Measurements from ENCODE around the genes COL19A1, COL9A1, SMAP1, KHDC3L and MTO1.

DNA sequence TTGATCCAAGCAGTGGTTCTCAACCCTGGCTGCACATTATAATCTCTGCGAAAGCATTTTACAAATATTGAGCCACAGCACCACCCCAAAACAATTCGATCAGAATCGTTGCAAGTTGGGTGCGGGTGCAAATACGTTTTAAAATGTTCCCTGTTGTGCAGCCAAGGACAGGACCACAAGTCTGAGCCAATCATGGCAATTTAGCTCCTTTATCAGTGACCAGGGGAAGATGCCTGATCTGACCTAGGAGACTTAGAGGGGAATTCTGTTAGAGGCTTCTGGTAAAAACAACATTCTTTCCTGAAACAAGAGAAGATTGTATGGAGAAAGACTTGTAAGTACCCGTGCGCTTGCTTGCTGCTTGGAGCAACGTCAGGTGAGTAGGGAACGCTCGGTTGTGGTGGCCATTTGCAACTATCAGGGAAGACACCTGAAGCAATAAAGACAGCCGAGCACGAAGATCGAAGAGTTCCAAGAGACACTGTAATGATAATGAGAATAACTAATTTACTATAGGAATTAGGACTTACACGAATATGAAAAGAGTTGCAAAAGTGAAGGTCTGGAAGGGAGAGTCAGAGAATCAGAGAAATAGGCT lies 25.8 kb downstream of the PTP4A1 start:
- PRO-cap: unidirectional peak, plus-strand start at position 93 of the sequence; bidirectional peak, plus-strand start at position 375 of the sequence, minus-strand start at position 412 of the sequence

DNA sequence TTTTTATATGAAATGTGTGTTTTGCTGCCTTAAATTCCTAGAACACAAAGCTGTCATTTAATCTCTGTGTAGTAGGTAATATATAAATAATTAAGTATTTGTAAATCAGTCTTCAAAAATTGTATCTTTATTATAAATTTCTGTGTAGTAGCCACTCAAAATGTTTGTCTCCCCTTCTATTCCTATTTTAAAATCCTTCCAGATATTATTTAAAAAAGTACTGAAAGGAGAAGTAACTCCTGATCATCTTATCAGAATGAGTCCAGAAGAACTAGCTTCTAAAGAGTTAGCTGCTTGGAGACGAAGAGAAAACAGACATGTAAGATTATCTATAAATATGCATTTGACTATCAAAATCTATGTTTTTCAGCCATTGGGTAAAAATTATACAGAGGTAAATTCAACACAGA lies 64.6 kb downstream of the PHF3 start:
- PRO-cap: no peak

GRCh38 chr6:63711887-63712791 lies 76.5 kb downstream of the PHF3 start:
- PRO-cap: no peak

DNA sequence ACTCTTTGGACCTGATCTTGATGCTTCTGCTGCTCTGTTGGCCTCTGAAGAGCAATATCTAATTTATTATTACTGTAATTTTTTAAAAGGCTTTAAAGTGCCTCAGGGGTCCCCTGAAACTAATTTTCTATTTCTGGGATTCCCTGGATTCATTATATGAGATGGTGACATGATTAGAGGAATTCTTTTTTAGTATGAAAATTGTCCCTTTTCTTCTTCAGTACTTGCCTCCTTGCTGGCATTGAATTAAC lies 4.2 kb downstream of the ZC3H11C start:
- PRO-cap: no peak

GRCh38 chr6:67882145-67882910 lies 752.8 kb upstream of the ADGRB3 start:
- PRO-cap: no peak

DNA sequence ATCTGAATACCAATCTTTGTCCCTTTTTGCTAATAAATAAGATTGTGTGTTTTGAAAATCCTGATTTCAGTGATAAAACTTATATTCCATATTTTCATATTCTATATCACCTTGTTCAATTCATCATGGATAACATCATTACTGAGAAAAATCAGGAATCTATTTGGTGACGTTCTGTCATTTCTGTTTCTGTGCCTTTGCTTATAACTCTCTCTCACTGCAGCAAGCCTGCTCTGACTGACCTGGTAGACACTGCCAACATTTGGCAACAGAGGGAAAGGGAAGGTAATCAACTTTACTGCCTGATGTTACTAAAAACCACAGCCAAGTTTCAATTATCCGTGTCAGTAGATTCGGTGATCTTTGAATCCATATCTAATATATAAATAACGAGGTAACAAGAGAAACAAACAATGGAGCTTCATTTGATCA lies 502.0 kb downstream of the LMBRD1 start:
- PRO-cap: no peak

DNA sequence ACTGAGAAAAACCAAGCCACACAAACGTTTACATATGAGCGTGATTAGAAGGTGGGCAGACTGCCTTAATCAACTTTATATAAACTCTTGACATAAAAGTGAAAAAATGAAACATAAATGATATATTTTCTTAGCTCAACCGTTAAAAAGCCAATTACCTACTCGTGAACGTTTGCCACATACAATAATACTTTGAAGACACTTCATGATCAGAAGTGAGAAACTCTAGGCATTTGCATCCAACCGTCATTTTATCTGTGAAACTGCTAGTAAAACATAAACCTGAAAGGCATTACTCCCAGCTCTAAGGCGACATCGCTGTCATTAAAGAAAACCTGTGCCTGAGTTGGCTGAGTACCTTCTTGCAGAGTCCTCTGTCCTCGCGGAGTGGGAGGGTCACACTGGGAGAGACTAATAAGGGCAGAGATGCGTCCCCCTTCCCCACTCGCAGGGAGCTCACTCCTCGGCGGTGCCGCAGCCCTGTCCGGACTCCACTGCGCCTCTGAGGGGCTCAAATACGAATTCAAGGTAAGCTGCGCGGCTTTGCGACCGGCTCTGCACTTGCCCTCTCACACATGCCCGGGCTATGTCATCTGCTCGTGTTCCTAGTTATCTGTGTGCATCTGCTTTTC lies at the start of gene COL19A1:
Gene COL19A1 (plus strand): TSS at position 444 of the 632 bp plus-strand sequence.
- PRO-cap: no peak

DNA sequence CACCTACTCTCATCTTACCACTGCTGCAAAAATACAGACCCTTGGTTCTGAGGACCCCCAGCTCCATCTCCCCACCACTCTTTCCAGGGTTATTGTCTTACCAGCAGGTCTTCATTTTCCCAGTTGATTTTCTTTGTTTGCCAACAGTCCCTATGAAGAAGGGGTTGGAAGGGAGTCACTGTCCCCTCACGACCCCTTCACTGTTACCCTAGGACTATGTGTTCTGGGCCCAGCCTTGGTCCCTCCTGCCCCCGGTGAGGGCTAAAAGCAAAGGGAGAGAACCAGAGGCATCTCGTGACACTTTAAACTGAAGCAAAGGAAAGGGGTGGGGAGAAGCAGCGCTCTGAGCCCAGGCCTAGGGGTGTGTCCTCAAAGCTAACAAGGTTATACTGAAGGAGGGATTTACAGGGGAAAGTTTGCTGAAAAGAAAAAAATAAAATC lies at the start of gene COL9A1:
Gene COL9A1 (minus strand): TSS at position 275 of the 441 bp plus-strand sequence.
- PRO-cap: no peak

- PRO-cap: bidirectional peak, plus-strand start at chr6:70667918, minus-strand start at chr6:70667620; bidirectional peak, plus-strand start at chr6:70668138, minus-strand start at chr6:70668263
Observed at GRCh38 chr6:70667515-70668763, at the start of gene SMAP1. SMAP1 (plus strand) TSS chr6:70667883.

DNA sequence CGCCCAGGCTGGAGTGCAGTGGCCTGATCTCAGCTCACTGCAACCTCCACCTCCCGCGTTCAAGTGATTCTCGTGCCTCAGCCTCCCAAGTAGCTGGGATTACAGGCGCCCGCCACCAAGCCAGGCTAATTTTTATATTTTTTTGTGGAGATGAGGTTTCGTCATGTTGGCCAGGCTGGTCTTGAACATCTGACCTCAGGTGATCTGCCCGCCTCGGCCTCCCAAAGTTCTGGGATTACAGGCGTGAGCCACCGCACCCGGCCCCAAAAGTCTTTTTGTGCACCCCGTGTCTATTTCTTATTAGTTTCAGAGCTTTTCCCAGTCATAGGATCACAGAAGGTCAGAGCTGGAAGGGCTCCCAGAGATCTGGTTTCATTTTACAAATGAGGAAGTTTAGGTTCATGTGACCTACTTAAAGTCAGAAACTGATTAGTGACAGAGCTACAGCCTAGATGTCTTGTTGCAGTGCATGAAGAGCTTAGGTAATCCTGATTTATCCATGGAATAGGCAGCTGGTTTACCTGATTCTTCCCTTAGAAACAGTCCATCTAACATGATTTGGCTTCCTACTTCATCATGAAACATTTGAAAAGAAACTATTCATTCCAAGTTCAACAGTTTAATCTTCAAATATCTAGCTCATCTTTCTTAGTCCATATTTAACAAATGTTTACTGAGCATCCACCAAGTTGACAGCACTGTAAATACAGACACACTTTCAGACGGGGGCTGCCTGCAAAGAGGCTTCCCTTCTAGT lies 1.5 kb upstream of the OGFRL1 start:
- PRO-cap: no peak

DNA sequence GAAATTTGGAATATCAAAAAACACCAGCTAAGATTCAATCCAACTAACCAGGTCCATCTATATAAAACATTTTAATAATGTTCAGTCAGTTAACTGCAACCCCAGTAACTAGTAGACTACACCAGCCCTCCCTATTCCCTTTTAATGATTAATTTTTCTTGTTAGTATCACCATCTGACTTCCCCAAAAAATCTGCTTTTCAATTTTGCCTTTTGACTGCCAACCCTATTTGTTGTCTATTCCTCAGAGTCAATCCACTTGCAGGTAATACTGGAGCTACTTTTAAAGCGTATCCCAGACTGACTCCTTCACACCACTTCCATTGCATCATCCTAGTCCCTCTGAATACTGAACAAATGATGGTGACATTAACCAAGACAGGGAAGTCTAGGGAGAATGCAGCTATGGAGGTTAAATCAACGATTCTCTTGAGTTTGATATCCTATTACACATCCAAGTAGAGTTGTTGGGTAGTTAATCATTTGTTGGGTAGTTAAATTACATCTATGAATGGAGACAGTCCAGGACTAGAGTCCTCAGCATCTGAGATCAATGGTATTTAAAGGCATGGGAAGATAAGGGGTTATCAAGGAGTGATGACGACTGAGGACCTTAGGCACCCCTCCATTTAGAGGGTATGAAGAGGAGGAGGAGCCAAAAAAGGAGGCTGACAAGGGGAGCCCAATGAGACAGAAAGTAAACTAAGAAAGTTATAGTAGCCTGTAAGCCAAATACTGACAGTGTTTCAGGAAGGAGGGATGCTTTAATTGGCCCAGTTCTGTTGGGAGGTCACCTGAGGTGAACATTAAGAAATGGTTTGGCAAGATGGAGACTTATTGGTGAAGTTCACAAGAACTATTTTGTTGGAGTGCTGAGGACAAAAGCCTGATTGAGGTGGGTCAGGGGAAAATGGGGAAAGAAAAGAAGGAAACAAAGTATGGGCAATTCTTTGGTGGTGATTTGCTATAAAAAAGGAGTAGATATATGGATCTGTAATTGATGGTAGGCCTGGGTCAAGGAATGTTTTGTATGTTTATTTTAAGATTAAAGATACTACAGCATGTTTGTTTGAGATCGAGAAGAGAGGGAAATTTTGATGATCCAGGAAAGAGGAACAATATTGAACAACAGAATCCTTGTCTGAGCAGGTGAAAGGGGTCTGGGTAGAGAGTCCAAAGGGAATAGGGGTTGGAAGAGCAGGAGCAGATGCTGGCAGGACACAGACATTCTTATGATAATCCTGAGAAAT lies 2.3 kb downstream of the OGFRL1 start:
- PRO-cap: no peak

DNA sequence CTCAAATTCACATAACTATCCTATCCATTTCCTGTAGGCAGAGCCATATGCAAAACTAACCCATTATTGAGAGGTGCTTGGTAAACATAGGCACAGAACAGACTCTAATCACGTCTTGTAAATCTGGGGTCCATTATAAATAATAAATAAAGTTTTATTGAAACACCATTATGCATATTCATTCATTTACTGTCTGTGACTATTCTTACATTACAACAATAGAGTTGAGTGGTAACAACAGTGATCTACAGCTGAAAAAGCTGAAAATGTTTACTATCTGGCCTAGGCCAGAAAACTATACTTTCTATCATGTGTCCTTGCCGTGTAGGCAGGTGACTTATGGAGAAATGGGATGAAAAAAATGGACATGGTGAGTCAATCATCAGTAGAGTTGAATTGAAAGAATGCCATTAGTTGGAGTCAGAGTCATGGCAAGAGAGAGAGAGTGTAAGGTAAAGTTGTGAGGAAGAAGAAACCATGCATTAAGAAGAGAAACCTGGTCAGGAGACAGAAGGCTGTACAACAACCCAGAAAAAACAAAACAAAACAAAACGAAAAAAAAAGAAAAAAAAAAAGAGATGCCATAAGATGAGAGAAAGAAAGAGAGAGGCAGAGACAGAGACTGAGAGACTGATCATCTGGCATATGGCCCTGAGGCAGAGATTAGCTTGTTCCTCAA lies 25.2 kb downstream of the KCNQ5 start:
- PRO-cap: no peak

- PRO-cap: no peak
Observed at GRCh38 chr6:72654061-72654699, 32.3 kb downstream of the KCNQ5 start.

GRCh38 chr6:72771082-72771513 lies 149.2 kb downstream of the KCNQ5 start:
- PRO-cap: no peak

DNA sequence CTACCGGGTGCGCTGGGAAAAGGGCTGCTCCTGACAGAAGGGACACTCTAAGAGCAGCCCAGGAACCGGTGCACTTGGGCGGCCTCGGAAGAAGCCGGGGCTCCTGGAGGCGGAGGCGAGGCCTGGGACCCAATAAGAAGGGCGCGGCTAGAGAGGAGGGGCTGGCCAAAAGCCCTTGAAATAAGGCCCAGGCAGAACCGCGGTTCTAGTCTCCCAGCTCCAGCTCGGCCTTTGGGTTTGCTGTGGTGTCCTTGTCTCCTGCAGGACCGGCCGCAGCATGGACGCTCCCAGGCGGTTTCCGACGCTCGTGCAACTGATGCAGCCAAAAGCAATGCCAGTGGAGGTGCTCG lies at the start of gene KHDC3L:
Gene KHDC3L (plus strand): TSS at position 206 of the 350 bp plus-strand sequence.
- PRO-cap: no peak

DNA sequence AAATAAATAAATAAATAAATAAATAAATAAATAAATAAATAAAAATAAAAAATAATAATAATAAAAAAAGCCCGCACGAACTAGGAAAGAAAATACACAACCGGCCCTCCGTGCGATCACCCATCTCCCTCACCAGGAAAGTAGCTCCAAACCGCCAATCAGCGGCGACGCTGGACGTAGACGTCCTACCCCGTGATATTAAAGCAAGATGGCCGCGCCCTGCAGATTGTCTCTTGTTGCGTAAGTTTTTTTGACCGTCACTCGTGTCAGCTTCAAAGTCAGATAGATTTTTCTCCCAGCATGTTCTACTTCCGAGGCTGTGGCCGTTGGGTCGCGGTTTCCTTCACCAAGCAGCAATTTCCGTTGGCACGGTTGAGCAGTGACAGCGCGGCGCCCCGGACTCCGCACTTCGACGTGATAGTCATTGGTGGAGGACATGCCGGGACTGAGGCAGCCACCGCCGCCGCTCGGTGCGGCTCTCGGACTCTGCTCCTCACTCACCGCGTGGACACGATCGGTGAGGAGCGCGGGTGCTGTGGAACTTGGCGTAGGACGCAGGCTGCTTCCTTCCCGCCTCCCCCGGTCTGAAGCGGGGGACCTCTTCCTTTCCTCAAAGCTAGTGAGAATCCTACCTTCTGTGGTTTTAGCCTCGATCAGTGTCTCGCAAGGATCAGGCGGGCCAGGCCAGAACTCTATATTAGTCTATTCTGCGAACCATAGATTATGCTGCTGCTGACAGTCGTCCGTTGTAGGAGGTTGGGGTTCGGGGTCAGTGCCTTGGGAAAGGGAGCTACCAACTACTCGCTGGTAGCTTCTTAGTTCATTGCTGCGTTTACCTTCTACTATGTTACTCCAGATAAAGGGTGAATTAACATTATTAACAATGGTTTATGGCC lies at the start of gene MTO1:
Gene MTO1 (plus strand): TSS at position 183 of the 896 bp plus-strand sequence.
- PRO-cap: bidirectional peak, plus-strand start at position 191 of the sequence, minus-strand start at position 142 of the sequence; bidirectional peak, plus-strand start at position 407 of the sequence, minus-strand start at position 447 of the sequence

- PRO-cap: no peak
Observed at GRCh38 chr6:73747202-73747504, 51.1 kb downstream of the CD109 start.

GRCh38 chr6:74606854-74607151 lies 599.0 kb downstream of the COL12A1 start:
- PRO-cap: no peak

GRCh38 chr6:75206409-75207031 lies 667 bp upstream of the COL12A1 start:
- PRO-cap: no peak

GRCh38 chr6:75306227-75306577 lies 21.6 kb upstream of the TMEM30A start:
- PRO-cap: no peak